ENCODE results near the gene RERG.

DNA sequence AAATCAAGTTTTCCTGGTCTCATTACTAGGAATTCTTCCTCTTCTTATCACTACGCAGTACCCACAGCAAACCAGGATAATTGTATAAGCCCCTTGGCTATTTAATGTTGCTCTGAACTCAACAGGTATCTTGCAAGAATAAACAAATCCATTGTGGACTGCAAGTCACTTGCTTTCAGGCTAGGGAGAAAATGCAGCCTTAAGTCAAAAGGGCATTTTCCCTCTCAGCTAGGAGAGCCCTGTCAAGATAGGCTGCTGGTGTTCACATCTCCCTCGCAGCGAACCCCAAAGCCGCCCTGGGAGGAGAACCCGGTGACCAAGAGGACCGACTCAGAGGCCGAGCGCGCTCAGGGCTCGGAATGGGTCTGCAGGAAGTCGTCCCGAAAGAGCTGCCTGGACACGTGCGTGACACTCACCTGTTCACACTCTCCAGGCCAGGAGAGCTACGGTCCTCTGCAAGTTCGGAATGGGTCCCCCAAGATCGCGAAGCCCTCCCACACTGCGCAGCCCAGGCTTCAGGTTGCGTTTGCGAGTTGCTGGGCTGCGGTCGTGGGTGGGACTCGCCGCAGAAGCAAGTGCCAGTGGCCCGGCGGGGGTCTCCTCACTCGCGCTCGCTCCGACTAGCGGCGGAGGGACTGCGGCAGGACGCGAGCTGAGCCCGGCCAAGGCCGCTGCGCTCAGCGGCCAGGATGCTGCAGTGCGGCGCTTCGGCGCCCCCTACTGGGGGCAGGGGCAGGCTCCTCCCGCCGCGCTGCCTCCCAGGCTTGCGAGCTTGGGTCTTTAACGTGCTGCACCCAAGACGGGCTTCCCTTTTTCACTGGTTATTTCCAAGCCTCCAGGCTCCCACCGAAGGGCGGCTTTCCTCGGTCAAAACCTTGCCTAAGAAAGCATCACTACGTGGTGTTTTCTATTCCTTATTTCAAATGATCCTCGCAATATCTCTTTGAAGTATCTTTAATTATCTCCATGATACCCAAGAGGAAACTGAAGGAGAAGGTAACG lies at the start of gene RERG:
Gene RERG, minus strand, starts transcription at position 639 of the 1,002 bp plus-strand sequence.
- RAMPAGE, long total RNA = start-site peak on the minus strand centred at position 545 of the sequence, 196 bp wide, 30 and 21 reads in 2 replicates
- RRBS = under 1% methylated on average over 11 of the region's 56 CpGs

DNA sequence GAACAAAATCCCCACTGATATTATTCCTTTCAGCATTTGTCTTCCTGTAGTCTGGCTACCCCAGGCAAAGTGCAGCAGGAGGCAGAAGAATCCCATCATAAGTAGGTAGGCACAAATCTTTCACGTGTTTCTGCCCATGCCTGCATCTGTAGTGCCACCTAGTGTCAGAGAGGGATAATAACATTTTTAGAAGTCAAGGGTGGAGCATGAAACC lies 47.7 kb upstream of the RERG start:
- RAMPAGE, long total RNA = no peak
- RRBS = no CpG with 5 or more reads among the region's 1 CpG

DNA sequence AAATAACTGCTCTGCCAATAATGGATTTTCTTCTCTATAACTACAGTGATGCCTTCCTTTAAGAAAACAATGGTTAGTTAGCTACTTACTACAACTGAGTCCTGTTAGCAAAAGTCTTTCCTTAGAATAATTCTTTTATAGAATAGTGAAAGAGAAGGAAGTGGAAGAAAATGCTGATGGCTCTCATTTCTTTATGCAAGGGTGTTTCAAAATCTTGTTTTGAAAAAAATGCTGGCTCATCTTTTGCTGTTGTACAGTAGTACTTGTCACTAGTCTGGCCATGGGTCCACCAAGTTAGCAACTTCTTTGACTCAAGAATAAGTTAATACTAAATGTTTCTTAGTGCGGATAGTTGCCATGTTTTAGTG lies 225.3 kb downstream of the PTPRO start:
- RAMPAGE, long total RNA = no peak
- RRBS = no CpG with 5 or more reads among the region's 1 CpG

DNA sequence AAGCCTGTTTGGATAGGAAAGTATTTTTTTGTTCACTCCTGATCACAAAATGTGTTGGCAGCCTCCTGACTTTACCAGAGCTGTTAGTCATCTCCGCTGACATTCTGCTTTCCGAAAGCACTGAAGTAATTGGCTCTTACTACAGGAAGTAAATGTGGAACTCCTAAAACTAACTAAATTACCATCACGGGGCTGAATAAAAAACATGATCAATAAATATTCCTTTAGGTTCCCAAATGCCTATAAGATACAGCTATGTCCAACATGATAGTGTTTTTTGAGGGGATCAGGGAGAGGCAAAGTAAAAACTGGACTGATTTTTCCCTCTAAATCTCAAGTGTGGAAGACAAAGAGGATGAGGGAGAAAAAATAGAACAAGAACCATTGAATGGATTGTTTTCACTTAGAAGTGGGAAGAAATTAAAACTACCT lies 225.4 kb downstream of the EPS8 start:
- RAMPAGE, long total RNA = no peak
- RRBS = no CpG with 5 or more reads among the region's 3 CpGs

- RAMPAGE, long total RNA = no peak
- RRBS = no CpG with 5 or more reads among the region's 2 CpGs
These were observed 42.6 kb downstream of the EPS8 start for GRCh38 chr12:15746288-15747335.

GRCh38 chr12:15787668-15788148 lies 1.5 kb downstream of the EPS8 start:
- RAMPAGE, long total RNA = no peak
- RRBS = no CpG with 5 or more reads among the region's 4 CpGs

DNA sequence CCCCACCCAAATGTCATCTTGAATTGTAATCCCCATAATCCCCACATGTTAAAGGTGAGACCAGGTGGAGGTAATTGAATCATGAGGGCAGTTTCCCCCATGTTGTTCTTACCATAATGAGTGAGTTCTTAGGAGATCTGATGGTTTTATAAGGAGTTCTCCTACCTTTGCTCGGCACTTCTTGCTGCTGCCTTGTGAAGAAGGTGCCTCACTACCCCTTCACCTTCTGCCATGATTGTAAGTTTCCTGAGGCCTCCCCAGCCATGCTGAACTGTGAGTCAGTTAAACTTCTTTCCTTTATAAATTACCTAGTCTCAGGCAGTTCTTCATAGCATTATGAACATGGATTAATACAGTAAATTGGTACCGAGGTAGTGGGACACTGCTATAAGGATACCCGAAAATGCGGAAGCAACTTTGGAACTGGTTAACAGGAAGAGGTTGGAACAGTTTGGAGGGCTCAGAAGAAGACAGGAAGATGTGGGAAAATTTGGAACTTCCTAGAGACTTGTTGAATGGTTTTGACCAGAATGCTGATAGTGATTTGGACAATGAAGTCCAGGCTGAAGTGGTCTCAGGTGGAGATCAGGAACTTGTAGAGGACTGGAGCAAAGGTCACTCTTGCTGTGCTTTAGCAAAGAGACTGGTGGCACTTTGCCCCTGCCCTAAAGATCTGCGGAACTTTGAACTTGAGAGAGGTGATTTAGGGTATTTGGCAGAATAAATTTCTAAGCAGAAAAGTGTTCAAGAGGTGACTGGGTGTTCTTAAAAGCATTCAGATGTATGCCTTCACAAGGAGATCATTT lies 102.4 kb downstream of the DERA start:
- RAMPAGE, long total RNA = no peak
- RRBS = no CpG with 5 or more reads among the region's 5 CpGs

DNA sequence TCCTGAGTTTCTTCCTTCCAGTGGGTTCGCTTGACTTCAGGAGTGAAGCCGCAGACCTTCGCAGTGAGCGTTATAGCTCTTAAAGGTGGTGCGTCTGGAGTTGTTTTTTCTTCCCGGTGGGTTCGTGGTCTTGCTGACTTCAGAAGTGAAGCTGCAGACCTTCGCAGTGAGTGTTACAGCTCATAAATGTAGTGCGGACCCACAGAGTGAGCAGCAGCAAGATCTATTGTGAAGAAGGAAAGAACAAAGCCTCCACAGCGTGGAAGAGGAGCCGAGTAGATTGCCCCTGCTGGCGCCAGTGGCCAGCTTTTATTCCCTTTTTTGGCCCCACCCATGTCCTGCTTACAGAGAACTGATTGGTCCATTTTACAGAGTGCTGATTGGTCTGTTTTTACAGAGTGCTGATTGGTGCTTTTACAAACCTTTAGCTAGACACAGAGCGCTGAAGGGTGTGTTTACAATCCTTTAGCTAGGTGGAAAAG lies 14.9 kb upstream of the MGST1 start:
- RAMPAGE, long total RNA = no peak
- RRBS = no CpG with 5 or more reads among the region's 13 CpGs

- RAMPAGE, long total RNA = no peak
- RRBS = no CpG with 5 or more reads among the region's 13 CpGs
These were observed 38.5 kb downstream of the MGST1 start for GRCh38 chr12:16385699-16386568.

DNA sequence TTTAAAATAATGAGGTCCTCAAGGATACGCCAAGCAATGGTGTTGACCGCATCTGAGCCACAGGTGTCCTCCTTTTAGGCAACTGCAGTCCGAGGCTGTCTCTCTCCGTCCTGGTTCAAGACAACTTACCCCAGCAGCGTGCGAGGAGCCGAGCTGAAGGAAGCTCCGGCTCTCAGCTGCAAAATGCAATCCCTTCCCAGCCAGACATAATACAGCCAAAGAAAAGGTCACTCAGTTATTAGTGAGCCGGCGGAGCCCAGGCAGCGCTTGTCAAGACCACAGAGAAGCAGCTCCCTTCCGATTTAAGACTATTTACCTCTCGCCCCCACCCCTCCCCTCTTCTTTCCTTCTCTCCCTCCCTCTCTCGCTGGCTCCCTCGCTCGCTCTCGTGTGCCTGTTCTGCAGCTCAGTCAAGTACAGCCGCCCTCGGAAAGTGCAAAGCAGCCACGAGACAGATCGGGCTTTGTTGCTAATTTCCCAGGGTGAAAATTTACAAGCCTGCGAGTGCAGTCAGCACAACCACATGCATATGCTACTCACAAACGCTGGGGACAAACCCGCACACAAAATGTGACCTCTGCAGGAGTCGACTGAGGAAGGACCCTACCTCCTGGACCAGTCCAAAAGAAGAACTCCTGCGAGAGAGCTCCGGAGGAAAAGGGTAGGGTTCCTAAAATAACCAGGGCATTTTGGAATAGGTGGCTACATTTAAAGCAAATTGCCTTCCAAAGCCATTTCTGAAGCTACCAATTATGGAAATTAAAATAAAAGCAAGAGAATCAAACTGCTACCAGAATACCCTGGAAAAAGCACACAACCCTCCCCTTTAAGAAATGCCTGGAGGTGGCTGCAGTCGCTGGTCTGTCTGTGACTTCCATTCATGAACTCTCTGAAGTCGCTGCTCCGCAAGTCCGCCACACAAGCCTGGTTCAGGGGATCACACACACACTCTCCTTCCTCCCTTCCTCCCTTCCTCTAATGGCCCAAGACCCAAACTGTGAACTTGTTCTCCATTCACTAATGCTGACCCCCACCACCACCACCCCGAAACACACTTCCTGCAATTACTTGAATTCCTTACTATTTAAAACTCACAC lies 596 bp upstream of the LMO3 start:
- RAMPAGE, long total RNA = no peak
- RRBS = 4% methylated on average over 2 of the region's 32 CpGs

GRCh38 chr12:18296051-18296687 lies 34.9 kb downstream of the PIK3C2G start:
- RAMPAGE, long total RNA = no peak
- RRBS = no CpG with 5 or more reads among the region's 4 CpGs

DNA sequence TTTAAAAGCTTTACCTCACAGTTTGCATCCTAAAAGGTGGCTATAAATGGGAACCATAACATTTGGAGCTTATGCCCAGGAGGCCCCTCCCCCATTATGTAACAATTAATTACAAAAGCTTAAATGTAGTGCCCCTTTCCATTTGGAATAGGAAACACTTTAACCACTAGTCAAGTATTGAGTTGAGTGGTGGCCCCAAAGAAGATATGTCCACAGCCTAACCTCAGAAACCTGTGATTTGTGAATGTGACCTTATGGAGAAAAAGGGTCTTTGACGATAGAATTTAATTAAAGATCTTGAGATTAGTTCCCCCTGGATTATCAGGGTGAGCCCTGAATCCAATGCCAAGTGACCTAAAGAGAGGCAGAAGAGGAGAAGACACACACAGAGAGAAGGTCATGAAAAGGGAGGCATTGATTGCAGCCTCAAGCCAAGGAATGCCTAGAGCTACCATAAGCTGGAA lies 167.5 kb downstream of the PIK3C2G start:
- RAMPAGE, long total RNA = no peak
- RRBS = no CpG with 5 or more reads among the region's 1 CpG

- RAMPAGE, long total RNA = no peak
- RRBS = no CpG with 5 or more reads among the region's 14 CpGs
These were observed 158.1 kb downstream of the CAPZA3 start for GRCh38 chr12:18895851-18896539.

DNA sequence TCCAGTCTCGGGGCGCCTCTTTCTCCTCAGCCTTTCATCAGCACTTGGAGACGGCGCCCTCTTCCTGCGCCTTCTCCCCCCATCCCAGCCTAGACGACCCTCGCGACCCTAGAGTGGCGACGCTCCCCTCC lies 643 bp downstream of the PLEKHA5 start:
- RAMPAGE, long total RNA = no peak
- RRBS = no CpG with 5 or more reads among the region's 10 CpGs

DNA sequence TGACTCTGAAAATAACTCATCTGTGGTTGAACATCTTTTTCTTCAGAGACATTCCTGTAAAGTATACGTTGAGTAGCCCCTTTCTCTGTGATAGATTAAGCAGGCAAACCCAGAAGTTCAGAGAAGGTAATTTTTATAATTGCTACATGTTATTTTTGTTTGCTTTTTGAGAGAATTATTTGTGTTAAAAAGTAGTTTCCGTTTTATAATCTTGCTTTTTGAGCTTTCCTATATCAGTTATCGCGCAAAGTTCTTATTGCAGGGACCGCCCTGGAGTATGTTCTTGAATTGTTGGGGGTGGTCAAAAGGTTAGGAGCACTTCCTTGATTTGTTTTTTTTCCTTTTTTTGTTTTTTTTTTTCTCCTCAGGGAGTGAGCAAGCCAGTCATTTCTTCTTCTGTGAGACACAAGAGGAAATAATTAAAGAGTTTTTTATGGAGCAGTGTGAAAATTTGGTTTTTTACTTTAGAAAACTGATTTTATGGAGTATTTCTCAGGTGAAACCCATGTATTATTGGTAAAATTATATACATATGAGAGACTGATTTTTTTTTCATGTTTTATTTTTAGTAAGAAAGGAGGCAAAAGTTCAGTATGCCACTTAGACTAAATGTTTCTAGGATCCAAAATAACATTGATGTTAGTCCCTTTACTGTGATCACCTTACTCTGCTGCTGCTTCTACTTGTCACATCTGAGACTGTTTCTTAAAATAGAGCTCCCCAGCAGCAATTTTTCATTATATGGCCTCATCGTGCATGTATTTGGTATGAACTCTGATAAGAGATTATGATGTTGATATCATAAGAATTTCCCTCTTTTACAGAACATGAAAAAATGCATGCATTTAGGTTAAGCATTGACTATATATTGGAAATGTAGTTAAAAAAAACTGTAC lies 26.6 kb downstream of the PLEKHA5 start:
- RAMPAGE, long total RNA = no peak
- RRBS = no CpG with 5 or more reads among the region's 6 CpGs

DNA sequence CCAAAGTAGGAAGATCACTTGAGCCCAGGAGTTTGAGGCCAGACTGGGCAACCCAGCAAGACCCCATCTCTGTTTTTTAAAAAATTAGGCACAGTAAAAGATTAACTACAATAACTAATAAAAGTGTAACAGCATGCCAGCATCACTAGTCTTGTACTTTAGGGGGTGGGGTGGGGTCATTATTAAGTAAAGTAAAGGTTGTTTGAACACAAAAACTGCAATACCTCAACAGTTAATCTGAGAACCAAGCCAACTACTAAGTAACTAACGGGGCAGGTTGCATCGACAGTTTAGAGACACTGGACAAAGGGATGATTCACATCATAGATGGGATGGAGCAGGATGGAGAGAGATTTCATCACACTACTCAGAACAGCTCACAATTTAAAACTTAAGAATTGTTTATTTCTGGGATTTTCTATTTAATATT lies 119.6 kb downstream of the PLEKHA5 start:
- RAMPAGE, long total RNA = no peak
- RRBS = no CpG with 5 or more reads among the region's 2 CpGs

GRCh38 chr12:19322224-19322921 lies 116.9 kb upstream of the AEBP2 start:
- RAMPAGE, long total RNA = no peak
- RRBS = no CpG with 5 or more reads among the region's 6 CpGs

DNA sequence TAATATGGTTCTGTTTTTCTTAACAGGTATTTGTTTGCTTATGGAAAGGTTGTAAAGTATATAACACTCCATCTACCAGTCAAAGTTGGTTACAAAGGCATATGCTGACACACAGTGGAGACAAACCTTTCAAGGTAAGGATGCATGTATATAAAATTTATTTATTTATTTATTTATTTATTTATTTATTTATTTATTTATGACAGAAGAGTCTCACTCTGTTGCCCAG lies 33.8 kb downstream of the AEBP2 start:
- RAMPAGE, long total RNA = no peak

DNA sequence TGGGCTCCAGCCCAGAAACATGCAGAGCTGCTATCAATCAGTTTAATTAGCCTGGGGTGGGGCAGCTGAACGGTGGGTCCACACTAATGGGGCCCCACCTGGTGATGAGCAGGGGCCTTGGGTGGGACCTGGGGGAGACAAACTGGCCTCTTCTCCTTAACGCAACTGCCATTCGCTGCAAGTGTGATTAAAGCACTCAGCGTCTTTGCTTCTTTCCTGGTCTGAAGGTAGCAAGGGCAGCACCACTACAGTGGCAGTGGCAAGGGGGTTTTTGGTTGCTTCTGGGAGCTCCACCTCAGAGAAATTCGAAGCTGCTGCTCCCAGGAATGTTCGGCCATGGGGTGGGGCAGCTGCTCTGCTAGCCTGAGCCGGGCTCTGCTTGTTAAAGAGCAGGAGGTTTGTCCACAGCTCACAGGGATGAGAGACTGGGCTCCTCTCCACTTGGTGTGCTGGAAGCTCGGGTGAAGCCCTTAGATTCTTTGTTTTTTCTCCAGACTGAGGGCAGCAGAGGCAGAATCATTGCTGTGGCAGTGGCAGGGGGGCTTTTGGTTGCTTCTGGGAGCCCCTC lies 340.0 kb downstream of the AEBP2 start:
- RAMPAGE, long total RNA = no peak
- RRBS = no CpG with 5 or more reads among the region's 8 CpGs

DNA sequence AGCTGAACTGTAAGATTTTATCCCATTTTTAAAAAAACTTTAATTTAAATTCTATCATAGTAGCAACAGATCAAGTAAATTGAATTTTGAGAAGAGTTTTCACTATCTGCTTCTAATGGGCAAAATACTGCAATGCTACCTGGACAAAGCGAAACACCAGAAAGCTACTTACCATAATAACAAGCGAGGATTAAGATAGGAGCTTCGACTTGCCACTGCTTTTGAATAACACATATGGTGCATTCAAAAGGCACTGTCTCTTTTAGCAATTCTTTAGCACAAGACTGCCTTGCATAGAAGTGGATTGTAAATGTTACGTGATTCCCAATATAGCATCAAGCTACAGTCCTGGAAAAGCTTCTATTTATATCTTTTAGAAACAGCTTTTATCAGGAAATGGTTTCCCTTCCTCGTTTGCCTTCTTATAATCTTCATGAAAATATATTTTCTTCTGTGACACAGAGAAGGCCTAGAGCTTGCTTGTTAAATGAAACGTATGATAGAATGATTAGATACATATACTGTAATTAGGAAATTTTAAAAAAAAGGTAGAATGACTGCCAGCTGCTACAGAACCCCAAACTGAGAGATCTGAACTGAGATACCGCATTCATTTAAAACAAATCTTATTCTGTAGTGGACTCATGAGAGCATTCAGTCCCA lies 258.6 kb upstream of the PDE3A start:
- RAMPAGE, long total RNA = no peak
- RRBS = no CpG with 5 or more reads among the region's 7 CpGs

Data from hepatocyte (in vitro differentiated cells and primary cell).